ENCODE data around the genes KRTAP3-1, KRTAP2-1 and KRT34.

DNA sequence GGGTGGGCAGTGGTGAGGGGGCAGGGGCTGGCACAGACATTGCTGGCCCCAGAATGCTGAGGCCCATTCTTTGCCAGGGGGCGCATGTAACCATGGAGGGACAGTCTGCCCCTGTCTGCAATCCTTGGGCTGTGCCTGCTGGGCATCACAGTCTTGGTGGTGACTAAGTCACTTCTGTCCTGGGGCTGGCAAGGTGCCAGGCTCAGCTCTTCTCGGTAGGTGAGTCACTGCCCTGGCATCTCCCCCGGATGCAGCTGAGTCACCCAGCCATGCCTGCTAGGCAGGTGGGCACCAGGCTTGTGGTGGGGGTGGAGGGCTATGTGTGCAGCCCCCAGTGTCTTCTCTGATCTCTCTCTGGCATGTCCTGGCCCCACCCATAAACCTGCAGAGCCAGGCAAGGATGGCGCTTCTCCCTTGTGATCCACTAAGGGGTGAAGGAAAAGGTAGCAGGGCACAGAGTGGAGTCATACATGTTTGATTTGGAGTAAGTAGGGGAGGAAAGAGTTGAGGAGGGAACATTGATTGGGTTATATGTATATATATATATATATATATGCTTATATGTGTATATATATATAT lies 5.7 kb downstream of the RARA start:
- PRO-cap = no peak

- PRO-cap = unidirectional peak, plus-strand start at chr17:40362851
Observed at GRCh38 chr17:40362377-40363138, 2.0 kb downstream of the GJD3 start.

- PRO-cap = bidirectional peak, plus-strand start at chr17:40445494, minus-strand start at chr17:40445383
Observed at GRCh38 chr17:40445109-40445780, 2.0 kb downstream of the IGFBP4 start.

DNA sequence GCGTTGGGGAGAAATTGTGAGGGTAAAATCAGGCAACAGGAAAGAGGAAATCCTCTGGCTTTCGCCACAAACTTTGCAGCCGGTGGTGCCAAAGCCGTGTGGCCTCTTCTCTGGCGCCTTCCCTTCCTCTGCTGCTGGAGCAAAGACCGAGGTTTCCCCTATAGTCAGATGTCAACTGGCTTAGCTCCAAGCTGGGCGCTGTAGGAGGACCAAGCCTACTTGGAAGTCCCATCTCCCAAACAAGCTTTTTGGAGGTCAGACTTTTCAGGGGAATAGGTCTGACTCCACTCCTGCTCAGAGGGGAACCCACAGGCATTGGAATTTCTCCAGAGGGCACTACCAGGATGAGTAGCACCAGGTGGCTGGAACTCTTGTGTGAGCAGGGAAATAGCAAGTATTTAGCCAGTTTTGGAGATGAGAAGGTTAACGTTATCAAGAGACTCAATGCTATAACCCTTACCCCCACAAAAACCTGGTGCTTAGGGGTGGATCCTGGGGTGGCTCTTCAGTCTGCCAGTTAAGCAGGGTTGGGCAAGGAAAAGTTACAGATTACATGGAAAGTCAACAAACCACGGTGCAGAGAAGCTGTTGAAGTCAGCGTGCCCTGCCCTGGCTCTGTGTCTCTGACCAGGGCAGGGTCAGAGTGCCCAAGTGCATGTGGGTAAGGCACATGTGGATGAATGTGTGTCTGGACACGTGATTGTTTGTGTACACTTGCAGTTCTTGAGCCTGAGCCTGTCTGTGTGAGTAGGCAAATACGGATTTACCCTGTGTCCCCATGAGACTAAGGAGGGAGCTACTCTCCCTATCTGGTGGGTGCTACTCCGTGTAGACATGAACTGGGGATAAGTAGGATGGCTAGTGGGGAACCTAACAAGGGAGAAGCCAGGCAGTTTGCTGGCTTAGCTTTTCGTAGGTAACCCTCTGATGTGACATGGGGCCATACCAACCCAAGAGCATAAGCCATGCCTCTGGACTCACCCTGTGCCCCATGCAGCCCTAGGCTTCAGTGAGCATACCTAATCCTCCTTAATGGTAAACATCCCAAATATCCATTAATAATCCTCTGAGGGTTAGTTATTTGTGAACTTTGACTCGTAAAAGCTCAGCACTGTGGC lies 5.3 kb downstream of the IGFBP4 start:
- PRO-cap = unidirectional peak, minus-strand start at position 133 of the sequence; unidirectional peak, minus-strand start at position 625 of the sequence

DNA sequence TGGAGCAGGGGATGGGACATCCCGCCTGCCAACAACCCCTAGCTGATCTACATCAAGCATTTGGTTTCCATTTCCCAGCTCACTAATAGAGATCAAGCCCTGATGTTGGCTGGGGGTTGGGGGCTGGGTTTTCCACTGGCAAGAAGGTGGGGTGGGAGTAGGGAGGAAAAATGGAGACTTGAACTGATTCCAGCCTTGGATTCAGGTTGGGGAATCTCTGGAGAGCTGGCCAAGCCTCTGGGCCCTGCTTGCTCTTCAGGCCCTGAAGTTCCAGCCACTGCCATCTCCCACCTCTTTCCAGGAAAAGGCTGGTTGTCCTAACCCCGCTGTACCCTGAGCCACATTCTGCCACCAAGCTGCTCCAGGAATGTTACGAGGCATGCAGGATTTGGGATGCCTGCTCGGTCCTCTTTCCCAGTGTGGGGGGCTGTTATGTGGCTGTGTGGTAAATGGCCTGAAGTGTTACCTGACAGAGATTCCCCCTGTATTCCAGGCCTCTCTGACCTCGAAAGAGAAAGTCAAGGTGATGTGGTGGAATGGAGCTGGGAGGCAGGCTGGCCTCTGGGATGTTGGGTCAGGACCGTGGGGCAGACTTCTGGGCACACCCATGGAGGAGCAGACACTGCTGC lies 16.6 kb downstream of the IGFBP4 start:
- PRO-cap = no peak

GRCh38 chr17:40474032-40475145 lies 27.0 kb downstream of the TNS4 start:
- PRO-cap = no peak

DNA sequence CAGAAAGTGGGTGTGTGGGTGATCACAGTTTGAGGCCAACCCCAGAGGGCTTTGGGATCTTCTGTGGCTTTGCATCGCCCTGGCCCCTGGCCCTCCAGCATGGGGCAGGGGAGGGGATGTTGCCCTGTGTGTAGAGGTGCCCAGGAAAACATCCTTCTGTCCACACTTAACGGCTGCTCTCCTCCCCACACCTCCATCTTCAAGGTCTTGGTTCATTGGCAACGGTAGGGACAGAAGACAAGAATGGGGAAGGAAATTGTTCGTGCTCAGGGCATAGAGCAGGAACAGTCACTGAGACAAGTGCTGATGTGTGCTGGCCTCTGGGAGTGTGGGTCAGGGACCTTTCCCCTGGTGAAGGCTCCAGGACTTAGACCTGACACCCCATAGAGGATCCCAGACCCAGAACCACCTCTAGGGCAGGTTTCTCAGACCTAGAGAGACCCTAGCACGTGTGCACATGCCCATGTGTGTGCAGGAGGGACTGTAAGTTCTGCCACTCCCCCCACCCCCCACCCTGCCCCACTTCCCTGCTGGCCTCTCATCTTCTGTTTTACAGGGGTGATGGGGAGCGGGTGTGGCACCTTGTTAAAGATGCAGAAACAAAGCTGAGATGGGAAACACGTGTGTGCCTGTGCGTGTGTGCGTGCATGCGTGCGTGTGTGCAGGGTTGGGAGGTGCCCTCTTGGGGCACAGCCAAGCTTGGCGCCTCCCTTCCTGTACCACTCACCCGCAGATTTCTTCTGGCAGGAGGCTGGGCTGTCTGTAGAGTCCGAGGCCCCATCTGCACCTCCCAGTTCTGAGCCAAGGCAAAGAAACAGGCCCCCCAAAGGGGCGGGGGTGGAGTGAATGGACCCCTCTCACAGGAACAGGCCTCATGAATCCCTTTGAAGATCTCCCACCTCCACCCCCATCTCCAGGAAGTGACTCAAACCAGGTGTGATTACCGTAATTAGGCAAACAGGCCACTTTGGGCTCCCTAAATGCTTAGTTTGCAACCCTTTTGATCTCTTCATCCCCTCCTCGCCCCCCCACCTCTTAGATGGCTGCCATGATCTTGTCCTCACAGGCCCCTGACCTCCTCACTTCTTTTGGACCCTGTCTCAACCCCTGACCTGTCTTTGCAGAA lies 21.1 kb downstream of the TNS4 start:
- PRO-cap = bidirectional peak, plus-strand start at position 732 of the sequence, minus-strand start at position 552 of the sequence; unidirectional peak, minus-strand start at position 783 of the sequence

DNA sequence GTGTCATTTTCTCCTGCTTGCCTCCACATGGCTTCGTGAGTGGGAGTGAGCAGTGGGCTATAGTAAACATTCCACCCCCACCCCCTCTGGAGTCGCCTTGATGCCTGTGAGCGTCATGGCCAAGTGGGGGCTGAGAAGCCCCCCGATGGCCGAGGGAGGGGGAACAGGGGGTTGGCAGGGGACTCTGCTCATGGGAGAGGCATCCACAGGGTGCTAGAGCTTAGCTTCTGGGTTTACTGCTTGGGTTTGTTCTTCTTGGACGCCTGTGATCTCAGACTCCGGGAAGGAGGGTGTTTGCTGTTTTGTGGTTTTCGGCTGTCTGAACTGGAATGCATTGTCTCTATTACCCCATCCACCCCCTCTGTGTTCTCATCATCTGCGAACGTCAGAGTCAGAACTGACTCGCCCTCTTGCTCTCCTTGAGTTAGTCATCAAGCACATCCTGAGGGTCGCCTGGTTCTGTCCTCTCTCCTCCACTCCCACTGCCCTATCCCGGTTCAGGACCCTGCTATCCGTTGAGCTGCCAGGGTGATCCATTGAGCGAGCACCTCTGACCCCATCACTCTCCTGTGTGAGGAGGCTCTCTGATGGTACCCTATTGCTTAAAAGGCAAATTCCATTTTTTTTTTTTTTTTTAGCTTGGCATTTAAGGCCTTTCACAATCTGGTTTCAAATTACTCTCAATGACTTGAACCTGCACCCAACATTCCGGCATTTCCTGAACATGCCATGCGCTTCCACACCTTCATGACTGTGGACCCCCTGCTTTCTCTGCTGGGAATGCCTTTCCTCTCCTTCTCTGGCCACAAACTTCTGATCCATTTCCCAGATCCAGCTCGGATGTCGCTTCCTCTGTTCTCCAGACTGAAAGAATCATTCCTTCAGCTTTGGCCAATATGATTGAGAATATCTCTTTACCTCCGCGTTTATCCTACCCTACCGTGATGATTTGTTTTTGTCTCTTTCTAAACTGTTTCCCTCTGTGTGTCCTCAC lies 15.2 kb downstream of the TNS4 start:
- PRO-cap = bidirectional peak, plus-strand start at position 431 of the sequence, minus-strand start at position 317 of the sequence

DNA sequence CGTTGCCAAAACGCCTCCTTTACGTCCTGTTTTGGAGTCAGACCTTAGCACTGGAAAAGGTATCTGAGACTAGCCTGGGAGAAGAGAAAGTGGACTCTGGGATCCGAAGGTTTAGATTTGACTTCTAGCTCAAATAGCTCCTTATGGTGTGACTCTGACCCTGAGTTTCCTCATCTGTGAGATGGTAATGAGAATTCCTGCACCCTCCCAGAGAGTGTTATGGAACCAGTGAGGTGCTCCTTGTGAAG lies 3.4 kb downstream of the TNS4 start:
- PRO-cap = no peak

- PRO-cap = no peak
Observed at GRCh38 chr17:40515429-40515703, 13.9 kb upstream of the TNS4 start.

- PRO-cap = no peak
Observed at GRCh38 chr17:40552704-40553353, 12.4 kb downstream of the CCR7 start.

GRCh38 chr17:40558671-40559494 lies 6.4 kb downstream of the CCR7 start:
- PRO-cap = no peak

DNA sequence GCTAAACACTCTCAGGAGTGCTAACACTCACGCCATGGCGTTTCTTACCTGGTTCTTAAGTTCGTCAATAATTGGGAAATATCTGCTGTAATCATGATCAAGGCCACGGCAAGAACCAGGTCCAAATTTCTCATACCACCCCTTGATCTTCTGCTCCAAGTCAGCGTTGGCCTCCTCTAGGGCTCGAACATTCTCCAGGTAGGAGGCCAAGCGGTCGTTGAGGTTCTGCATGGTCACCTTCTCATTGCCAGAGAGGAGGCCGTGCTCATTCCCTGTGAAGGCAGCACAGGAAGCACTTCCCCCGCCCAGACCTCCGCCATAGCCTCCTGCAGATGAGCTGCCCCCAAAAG lies 373 bp downstream of the KRT27 start:
- PRO-cap = no peak

DNA sequence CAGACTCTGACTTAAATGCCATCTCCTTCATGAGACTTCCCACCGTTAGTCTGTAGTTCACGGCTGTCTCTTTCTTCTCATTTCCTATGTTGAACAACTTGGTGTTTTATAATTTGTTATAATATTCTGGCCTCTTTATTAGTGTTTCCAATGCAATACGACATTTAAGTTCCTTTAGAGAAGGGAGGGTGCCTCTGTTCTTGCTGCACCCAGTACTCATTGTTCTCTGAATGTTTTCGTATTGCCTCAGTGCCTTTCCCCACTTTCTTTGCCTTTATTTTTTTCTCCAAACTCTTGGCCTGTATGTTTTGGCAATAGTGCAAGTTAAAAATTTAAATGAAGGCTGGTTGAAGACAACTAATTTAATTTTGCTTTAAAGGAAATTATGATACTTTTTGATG lies 6.2 kb upstream of the KRT10 start:
- PRO-cap = no peak

DNA sequence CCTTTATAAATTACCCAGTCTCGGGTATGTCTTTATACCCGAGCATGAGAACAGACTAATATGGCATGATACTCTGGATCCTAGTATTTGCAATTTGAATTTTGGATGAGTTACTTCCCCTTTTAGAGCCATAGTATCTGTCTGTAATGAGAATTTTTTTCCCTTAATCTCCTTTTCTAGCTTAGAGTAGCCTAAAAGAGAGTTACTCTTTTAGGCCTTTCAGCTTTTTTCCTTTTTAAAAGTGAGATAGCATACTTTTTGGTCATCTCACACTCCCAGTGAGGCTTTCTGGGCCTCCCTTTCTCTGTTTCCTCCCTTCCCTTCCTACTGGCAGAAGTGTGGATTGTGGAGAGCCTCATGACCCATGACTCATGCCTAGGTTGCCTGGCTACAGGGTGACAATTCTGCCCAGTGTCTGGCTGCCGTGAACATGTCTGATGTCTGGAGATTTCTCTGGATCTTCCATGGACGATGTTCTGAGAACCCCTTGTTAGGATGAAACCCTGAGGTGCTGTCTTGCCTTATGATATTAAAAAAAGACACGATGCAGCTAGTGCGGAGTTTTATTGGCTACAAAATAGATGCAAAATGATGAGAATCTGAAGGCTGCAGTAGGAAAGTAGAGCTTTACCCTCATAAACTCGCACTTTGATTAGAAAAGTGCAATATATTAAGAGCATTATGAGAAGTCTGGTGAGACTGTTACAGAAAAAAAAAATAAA lies 15.1 kb downstream of the KRT23 start:
- PRO-cap = unidirectional peak, minus-strand start at position 313 of the sequence

DNA sequence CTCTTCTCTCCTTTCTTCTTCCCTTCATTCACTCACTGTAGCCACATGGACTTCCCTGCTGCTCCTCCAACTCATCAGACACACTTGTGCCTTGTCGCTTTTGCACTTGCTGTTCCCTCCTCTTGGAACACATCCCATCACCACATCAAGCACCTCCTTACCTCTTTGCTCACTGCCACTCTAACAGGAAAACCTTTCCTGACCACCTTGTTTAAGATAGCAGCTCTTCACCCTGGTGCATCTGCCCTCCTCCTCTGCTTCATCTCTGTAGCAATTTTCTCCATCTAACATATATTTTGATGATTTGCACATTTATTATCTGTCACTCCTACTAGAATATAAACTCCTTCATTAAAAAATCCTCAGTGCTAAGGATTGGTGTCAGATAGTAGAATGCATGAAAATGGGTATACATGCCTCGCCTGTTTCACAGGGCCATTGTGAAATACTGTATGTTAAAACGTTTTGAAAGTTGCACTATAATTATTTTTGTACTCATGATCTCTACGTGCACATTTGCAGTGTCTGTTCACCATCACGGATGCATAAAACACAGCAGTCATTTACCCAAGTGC lies 10.5 kb downstream of the KRT23 start:
- PRO-cap = no peak

DNA sequence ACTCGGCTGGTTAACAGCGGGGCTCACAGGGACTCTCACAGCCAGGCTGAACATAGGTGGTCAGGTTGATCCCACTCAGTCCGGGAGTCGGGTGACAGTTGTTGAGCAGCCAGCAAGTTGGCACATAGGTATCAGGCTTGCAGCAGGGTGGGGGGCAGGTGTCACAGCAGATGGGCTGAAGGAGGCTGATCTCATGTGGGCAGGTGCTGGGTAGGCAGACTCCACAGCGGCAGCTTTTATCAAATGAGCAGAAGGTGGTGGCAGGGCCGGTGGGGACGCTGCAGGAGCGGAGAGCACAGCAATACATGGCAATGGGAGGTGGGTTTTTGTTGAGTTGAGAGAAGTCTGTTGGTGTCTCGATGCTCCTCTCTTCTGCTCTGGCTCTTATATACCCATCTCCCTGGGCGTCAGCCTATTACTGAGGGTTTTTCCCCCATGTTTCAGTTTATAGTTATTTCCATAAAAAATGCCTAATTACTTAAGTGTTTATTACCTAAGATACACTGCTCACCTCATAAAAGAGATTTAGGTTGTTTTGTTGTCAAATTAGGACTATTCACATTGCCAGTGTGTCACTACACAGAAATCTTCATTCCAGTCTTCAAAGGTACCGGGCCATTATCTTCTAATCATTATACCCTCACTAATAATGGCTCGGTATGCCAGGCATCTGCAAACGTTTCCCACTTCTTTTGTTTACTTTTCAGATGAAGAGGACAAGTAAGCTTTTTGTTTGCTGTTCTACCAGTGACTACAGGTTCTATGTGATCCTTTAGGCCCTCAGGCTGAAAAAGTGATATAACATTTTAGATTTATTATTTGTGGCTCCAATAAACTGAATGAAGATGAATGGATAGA lies at the start of gene KRTAP3-1:
KRTAP3-1 (minus strand) TSS at position 361 of the 858 bp plus-strand sequence.
- PRO-cap = no peak

DNA sequence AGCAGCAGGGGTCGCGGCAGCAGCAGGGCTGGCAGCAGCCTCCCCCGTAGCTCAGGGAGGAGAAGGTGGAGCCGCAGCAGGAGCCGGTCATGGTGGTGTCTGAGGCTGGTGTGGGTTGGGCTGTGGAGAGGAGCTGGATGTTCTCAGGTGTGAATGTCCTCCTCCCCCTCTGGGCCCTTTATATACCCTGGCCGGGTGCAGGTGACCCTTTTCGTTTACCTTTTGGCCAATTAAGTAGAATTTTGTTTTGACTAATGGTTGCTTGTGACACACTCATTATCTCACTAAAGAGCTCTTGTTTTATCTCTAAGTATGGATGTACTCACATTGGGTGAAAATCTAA lies at the start of gene KRTAP2-1:
KRTAP2-1 (minus strand) TSS at position 140 of the 343 bp plus-strand sequence.
- PRO-cap = no peak

- PRO-cap = unidirectional peak, plus-strand start at chr17:41108265
Observed at GRCh38 chr17:41108018-41108465, 2.9 kb downstream of the KRTAP4-9 start.

GRCh38 chr17:41382194-41382595 lies at the start of gene KRT34:
TSS of gene KRT34 (minus strand) at chr17:41382306.
- PRO-cap = no peak